M059J (cell line): ENCODE measurements around the gene KALRN.

DNA sequence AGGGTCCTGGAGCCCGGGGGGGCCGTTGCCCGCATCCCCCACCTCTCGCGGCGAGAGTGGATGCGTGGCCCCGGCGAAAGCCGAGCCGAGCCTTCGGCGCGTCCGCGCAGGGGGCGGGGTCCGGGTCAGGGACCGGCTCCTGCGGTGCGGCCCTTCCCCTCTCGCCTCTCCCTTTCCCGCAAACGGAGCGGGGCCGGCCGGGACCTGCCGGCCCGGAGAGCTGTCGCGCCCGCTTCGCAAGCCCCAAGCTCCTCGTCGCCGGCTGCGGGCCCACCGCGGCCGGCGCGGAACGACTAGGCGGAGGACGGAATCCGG lies 278 bp upstream of the ADCY5 start:
- RAMPAGE, long total RNA: no peak

- RAMPAGE, long total RNA: no peak
Observed at GRCh38 chr3:123450745-123451445, 2.0 kb upstream of the ADCY5 start.

GRCh38 chr3:123523236-123523441 lies 61.7 kb downstream of the HACD2 start:
- RAMPAGE, long total RNA: no peak

GRCh38 chr3:123582236-123582707 lies 2.6 kb downstream of the HACD2 start:
- RAMPAGE, long total RNA: no peak

GRCh38 chr3:123682600-123683226 lies 97.9 kb upstream of the HACD2 start:
- RAMPAGE, long total RNA: no peak

DNA sequence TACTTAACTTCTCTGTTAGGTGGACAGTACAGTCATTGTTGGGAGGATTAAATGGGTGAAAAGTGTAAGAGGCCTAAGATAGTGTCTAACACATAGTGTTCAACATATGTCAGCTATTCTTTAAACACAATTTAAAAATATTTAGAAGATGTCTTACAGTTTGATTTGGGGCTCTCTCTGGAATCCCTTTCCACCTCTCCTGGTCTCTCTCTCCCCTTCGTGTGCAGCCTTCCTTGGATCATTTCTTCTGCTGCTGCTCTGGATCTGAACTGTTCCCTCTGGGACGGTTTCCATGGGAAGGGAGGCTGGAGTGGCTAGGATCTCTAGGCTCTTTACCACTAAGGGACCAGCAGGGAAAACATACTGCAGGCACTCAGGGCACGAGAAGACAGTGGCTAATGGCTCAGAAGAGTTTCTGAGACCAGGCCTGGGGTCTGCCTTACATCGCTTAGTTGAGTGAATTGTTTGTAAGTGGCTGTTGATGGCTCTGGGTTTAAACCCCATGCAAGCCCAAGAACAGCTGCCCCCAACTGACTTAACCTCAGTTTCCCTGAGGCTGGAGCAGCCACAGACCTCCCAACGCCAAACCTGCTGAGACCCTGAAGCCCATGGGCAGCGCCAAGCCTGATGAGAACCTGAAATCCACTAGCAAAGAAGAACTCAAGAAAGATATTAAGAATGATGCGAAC lies 112.9 kb upstream of the HACD2 start:
- RAMPAGE, long total RNA: no peak

DNA sequence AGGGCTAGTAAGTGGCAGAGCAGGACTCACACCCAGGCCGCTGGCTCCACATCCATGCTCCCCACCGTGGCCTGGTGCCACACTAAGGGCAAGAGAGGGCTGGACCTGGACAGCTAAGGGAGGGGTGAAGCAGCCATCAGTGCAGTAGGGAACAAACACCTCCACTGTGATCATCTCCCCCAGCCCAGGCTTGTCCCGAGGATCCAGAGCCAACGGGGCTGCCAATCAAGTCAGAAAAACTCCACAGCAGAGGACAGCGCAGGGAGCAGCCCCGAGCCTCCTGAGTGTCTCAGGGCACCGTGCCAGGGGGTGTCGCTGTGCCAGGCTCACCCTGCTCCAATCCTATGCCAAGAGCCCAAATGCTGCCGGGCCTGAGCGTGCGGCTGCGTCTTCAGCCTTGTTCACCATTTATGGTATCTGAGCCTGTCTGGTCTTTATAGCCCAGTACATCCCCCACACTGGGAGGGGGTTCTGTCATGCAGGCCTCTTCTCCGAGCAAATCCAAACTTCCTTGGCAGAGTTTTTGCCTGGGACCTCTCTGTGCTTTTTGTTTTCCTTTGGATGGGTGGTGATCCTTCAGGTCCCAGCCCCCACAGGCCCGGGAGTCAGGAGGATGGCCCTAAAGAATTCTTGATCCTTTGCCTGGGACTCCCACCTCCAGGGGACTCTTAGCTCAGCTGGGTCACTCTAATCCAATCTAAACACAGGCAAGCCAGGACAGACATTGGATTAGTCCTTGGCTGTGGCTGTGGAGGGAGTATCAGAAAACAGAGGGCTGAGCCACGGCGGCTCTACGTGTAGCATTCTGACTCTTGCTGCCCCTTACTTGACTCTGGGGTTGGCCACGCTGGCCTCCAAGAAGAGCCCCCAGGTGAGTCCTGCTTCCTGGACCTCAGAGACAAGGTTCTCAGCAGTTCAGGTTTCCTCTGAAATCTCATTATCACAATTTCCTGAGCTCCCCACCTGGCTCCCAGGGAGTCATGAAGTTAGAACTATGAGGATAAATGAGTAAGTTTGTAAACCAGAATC lies 135.1 kb upstream of the HACD2 start:
- RAMPAGE, long total RNA: no peak

DNA sequence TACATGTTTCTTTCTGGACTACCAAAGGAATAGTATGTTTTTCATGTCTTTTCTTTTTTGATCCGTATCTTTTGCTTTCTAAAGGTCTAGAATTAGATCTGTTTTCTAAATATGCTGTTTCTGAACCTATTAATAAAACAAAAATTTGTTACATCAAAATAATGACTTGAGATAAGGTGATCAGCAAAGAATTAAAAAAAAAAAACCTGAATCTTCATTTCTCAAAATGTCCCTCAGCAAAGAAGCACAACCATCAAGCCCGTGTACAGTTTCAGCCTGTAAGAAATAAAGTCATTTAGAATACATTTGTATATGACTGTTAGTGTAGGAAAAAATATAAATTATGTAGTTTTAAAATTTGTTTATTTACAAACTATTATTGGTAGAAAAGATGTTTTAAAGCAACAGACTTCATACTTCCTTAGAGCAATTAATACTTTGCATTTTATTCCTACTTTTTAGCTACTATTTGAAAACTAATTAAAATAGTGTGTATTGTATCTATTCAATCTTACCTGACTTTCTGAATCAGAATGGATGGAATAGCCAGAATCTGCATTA lies 5.1 kb downstream of the CCDC14 start:
- RAMPAGE, long total RNA: no peak

DNA sequence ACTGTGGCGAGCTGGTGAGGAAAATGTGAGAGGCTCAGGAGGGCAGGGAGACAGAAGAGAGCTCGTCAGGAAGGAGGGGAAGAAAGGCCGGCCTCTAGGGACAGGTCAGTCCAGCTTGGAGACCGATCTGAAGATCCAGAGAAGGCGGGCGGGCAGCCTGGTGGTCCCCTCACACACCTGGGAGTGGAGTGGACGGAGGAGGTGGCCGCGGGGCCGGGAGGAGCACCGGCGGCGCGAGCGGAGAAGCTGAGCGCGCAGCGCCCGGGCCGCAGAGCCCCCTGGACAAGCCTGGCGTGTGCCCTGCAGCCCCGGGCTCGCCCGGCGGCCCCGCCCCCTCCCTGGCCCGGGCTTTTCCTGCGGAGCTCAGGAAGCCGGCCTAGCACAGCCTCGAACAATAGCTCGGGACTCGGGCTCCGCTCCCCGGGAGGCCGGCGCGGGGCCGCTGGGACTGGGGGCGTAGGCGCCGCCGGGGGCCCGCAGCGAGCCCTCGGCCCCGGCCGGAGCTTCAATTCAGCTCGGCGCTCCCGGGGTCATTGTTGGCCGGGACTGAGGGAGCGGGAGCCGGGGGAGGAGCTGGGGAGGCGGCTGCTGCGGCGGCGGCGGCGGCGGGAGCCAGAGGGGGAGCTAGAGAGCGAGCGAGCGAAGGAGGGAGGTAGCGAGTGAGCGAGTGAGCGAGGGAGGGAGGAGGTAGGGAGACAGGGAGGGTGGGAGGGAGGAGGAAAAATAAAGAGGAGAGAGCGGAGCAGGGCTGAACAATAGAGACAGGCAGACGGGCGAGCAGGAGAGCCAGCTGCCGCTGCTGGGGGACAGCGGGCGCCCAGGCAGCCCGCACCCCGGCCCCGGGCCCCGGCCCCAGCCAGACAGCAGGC lies at the start of gene KALRN:
Gene KALRN (plus strand): TSS at position 755 of the 869 bp plus-strand sequence.
- RAMPAGE, long total RNA: no peak

- RAMPAGE, long total RNA: no peak
Observed at GRCh38 chr3:124062391-124063142, 29.4 kb downstream of the KALRN start.

- RAMPAGE, long total RNA: no peak
Observed at GRCh38 chr3:124252798-124253176, 219.6 kb downstream of the KALRN start.

- RAMPAGE, long total RNA: no peak
Observed at GRCh38 chr3:124258045-124258495, 224.9 kb downstream of the KALRN start.

DNA sequence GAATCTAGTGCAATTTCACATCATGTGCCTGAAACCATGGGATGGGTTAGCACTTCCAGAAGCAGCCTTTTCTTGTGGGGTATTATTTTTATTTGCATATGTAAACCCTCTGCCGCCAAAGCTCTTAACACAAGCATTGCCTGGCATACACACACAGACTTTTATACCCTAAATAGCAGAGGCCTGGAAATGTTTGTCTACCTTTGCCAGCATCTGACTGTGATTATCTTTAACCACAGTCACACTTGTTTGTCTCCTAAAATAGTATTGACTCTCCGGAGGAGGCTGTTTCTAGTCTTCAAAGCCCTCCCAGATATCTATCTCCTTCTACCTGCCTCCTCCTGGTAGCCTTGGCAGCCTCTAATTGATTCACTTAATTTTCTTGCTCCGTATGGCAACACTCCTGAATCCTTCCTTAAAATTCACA lies 127.2 kb upstream of the UMPS start:
- RAMPAGE, long total RNA: no peak

DNA sequence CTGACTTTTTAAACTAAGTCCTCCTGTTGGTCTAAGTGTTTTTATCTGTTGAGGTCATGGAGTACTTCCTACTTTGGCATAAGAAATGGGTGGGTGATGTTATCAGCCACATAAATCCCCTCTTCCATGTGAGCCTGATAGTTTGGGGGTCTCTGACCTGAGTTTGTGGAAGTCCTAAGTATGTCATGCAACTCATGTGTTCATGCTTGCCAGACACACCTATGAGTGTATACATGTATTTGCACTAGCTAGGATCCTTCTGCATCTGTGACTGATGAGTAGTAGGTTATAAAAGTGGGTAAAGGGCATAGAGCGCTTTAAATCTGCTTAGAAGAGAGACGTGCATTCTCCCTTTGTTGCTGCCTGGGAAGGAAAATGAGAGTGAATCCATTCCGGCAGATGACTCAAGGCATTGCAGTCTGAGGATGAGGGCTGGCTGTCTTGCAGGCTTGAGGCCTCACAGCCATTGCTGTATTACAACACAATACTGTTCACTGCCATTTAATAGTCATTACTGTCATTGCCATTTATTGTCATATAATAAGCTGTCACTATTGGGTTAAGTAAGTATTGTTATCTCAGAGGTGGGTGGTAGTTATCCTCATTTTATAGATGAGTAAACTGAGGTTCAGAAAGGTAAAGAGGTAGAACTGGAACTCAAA lies 120.9 kb upstream of the UMPS start:
- RAMPAGE, long total RNA: no peak

- RAMPAGE, long total RNA: no peak
Observed at GRCh38 chr3:124630850-124631475, 99.3 kb upstream of the UMPS start.

- RAMPAGE, long total RNA: no peak
Observed at GRCh38 chr3:124734943-124735295, 4.7 kb downstream of the UMPS start.

DNA sequence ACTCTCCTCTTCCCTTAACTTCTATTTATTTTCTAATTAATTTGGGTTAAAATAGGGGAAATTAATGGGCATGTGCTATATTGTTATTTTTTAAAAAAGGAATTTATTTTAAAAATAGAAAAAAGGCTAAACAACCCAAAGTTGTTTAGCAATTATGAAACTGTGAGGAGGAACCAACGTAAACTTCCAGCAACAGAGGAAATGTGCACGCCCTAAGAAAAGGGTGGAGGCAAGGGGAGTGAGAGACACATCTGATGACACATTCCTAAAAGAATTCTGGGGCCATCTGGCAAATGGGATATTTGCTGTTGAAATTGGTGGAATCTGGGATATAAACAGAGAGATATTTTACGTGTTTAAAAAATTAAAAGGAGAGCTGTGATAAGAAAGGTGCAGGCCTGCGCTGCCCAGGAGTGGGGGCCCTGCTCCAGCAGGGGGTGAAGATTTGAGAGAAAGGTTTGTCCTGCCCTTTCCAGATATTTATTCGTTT lies 50.8 kb upstream of the MUC13 start:
- RAMPAGE, long total RNA: no peak

DNA sequence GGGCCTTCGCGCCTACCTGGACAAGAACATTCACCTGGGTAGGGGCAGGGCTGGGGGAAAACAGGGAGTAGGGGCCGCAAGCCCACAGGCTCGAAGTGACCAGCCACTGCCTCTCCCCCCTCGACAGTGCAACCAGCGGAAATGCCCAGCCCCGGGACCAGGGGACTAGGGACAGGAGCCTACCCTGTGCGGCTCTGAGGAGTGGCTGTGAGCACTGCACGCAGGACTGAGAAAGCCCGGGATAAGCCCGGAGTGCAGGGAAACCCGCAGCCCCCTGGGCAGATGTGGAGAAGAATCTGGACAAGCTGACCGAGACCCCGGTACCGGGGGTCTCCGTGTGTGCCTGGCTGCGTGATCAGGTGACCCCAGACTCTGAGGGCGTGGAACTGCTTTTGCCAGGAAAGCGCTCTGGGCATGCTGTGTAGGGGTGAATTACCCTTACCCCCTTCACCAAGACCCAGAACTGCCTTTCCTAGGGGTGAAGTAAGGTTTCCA lies 392 bp upstream of the SLC12A8 start:
- RAMPAGE, long total RNA: no peak

DNA sequence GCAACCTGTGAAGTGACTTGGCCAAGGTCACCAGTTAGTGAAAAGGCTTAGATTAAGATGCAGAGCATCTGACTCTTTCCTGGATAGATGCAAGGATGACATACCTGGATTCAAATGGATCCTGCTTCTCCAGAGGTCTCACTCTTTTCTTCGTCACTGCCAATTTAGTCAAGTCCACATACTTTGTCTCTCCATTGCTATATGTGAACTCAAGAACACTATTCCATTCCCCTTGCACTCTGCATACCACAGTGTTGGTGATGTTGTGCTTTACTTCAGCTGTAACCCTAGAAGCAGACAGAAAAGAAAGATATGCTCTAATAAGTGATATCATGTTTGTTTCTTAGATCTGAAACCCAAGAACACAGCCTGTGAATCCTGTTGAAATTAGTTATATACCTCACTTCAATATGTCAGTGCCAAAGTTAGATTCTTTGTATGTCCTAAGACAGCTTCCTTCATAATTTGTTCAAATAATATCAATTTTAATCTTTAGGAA lies 18.4 kb upstream of the SNX4 start:
- RAMPAGE, long total RNA: no peak

DNA sequence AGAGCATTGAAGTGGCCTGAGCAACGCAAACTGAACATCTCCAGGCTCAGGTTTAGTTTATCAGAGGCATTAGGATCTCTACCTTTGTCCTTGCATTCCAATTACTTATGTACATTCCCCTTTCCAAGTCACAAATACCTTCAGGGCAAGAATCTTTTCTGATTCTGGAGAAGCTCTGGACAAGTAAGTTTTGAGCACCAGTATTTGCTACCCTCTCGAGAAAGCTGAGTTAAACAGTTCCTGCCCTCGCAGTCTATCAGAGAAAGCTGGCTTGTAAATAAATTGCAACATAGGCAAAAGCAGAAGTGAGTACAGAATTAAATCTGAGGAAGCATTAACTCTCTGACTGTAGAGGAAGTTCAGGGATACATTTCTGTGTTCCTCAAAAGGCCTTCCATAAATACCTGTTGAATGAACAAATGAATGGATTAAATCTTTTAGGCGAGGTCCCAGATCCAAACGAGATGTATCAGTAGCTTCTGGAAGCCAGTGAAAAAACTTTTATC lies 1.2 kb downstream of the OSBPL11 start:
- RAMPAGE, long total RNA: no peak